Bronchus fibroblast of lung (primary cell): ENCODE results near the gene ASPHD2.

DNA sequence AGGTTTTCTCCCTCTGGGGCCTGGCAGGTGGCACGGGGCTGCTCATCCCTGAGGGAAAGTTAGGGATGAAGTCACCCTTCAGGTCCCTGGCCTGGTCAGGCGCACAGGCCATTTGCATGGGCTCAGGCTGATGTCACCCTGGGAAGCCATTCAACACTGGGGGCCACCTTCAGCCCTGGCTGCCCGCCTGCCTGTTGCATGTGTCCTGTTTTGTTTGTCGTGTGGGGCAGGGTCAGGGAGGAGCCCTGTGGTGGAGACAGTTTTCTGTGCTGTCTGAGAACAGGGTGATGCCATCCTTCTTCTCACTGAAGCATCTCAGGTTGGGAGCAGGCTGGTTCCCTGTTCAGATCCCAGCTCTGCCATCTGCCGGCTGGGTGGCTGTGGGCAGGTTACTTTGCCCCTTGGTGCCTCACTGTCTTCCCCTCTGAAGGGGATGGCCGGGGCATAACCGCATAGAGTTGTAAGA, 68.2 kb upstream of the CRYBB3 start:
- RAMPAGE, long total RNA: no peak

DNA sequence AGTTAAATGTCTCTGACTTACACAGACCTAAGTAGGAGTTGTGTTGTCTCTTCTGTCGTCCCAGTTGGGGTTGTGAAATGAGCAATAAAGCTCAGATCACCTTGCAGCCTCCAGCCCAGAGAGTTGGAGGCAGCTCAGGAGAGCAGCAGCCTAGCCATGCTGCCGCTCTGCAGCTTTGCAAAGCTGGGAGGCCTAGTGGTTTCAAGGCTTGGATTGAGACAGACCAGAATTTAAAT, 65.2 kb upstream of the CRYBB3 start:
- RAMPAGE, long total RNA: no peak

GRCh38 chr22:25161451-25161744, 38.3 kb upstream of the CRYBB3 start:
- RAMPAGE, long total RNA: no peak

DNA sequence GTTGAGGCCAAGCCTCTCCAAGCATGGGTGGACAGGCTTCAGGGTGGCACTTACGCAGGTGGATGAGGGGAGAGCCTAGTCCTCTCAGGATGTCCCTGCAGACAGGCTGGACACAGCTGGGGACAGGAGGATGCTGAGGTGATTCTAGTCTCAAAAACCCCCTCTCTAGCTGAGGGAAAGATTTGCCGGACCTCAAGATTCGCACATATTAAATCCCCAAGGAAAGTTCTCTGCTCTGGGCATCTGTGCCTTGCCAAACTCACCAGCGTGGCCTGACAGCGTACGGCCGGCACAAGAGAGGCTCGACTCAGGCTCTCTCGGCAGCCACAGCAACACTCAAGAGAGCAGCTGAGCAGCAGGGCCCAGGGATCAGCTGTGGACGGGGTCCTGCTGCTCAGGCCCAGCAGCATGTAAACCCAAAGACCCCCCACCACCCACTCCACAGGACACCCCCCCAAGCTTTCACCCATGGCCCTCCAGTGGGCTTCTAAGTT, 141.8 kb downstream of the CRYBB2 start:
- RAMPAGE, long total RNA: no peak

DNA sequence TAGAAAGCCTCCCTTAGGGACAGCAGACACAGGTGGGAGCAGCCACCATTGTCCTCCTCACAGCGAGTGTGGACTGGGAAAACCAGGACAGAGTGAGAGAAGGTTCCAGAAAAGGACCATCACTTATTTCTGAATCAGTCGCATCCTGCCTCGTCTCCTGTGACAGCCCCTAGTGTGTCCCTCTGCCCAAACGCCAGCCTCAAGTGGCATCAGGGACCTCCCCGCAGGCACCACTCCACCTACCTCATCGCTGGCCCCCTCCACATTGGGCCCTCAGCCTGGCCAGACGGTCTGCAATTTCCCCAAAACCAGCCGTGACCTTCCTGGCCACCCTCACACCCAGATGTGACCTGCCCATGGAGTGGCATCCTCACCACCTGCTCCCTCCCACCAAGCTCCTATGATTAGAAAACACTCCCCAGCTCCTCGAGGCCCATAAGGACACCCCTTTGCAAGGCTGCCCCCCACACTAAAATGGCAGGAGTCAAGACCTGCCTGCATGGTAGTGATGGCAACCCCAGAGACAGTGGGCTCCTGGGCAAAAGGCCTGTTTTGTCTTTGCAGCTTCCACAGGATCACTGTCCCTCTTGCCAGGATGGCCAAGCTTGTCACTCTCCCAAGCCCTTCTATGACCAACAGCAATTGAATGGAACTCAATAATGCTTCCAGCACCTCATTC, 154.9 kb downstream of the CRYBB2 start:
- RAMPAGE, long total RNA: no peak

DNA sequence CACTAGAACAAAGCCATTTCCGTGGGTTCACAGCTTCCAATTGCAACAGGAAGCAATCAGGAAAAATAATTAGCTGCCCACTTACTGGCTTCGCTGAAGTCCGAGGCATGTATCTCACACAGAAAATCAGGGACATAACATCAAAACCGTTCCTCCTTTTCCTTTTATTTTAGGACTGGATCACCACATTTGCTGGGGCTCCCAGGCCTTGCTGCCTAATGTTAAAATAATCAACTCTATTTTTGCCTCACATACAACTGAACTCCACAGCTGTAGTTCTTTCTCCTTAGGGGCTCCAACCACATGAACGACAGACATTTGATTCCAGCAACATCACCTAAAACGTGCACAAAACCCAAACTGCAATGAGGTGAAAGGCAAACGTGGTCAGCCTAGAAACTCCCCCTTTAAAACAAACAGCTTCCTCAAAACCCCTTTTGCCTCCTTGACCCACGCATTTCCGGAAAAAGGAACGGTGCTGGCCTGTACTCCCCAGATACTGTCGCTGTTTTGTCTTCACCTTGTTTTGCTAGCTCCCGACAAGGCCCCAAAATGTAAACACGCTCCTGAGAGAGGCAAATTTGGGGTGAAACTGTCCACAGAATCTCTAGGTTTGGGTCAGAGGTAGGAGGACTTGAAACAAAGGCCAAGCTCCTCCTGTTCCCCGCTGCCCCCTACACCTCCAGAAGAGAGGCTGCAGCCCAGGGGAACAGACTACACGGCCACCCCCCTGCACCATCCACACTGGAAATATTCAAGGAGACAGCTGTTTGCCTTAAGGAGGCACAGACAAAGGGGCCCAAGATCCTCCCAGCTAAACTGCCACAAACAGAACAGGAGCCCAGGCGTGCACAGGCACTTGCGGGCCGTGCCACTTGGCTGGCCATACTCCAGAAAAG, 160.8 kb upstream of the GRK3 start:
- RAMPAGE, long total RNA: no peak

DNA sequence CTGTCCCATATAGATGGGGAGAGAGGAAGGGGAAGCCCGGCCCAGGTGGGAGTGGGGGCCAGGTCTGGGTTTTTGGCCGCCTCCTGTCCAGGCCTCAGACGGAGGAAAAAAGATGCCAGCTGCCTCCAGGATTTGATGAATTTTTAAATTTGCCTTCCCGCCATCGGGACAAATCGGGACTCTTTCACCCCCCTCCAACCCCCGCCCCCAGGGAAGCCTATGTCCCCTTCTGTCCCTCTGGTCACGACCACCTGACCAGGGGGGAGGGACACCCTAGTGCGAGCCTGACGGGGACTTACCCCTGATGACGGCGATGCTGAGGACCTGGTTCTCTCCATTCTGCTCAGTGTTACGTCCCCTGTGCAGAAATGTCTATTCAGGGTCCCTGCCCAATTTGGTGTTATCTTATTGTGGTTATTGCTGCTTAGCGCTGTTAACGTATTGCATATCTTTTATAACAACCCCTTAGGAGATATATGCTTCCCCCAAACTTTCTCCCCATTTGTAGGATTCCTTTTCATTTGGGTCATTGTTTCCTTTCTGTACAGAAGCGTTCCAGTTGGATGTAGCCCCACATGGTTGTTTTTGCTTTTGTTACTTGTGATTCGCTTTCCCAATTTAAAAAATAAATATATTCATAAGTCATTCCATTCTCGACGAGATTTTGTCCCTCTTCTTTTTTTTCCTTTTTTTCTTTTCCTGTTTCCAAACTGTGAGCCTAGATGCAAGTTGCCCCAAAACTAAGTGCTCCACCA, 115.8 kb upstream of the GRK3 start:
- RAMPAGE, long total RNA: no peak

GRCh38 chr22:25493182-25493771, 71.2 kb upstream of the GRK3 start:
- RAMPAGE, long total RNA: no peak

DNA sequence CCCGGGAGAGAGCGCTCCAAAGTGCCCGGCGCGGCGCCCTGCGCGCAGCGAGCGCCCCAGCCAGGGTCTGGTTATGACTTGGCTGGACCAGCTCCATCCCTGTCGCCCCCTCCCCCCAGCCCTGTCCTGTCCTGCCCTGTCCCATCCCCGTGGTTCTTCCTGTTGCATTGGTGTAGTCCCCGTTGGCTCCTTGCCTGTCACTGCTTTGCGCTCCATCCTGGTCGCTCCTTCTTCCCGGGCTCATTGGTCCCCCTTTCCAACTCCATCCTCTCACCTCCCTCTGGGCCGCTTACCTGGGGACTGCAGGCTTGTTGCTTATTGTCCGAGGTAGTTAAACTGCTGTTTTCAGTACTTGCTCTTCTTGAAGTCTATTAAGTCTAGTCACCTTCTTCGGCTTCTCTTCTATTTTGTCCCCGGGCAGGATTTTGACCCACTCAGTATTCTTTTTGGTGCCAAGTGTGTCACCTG, 907 bp downstream of the GRK3 start:
- RAMPAGE, long total RNA: no peak

DNA sequence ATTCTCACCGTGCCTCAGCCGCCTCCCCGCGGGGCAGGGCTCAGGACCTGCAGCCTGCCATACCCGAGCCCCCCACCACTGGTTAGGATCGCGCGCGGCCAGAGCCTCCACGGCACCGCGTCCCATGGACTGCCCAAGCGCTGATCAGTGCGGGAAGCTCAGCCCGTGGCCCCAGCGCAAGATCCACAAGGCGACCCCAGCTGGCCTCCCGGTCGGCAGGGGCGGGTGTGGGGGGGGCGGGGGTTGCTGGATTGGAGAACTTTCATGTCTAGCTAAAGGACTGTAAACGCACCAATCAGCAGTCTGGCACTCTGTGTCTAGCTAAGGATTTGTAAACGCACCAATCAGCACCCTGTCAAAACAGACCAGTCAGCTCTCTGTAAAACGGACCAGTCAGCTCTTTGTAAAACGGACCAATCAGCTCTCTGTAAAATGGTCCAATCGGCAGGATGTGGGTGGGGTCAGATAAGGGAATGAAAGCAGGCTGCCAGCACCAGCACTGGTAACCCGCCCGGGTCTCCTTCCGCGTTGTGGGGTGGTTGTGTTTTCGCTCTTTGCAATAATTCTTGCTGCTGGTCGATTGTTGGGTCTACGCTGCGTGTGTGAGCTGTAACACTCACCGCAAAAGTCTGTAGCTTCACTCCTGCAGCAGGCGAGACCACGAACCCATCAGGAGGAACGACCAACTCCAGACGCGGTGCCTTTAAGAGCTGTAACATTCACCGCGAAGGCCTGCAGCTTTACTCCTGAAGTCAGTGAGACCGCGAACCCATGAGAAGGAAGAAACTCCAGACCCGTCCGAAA, 11.2 kb downstream of the MYO18B start:
- RAMPAGE, long total RNA: no peak

DNA sequence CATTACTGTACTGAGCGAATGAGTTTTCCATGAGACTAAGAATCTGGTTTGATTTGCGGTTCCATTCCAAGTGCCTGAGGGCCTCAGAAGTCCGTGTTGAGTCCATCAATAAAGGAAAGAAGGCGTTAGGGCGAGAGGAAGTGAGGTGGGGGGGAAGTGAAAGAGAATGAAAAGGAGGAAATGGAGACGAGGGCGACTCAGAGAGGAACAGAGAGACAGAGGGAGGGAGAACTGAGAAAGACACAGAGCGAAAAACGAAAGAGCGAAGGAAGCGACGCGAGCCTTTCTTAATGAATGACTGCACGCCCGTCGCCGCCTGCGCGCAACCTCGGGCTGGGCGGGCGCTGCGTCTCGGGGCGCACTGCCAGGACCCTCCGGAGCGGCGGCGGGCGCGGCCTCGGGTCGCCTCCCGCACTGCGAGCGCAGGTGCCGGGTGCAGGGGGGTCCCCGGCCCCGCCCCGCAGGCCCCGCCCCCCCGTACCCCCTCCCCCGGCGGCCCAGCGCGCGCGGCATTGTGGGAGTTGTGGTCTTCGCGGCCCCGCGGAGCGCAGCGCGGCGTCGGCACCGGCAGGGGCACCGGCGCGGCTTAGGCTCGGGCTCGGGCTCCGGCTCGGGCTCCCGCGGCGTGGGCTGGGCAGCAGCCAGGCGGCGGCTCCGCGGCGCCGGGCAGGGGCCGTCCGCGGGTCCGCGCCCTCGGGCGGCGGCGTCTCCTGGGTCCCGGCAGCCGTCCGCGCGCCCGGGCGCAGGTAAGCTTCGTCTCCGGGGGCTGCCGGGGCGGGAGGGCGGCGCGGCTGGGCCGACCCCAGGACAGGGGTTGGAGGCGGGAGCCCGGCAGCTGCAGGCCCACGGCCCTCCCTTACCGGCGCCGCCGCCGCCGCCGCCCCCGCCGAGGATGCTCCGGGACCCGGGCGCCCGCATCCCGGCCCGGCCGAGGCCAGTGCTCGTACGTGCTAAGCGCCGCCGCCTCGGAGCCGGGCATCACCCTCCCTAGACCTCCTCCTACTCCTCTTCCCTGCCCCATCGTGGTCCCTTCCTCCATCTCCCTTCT, at the start of gene ASPHD2:
ASPHD2 (plus strand) TSS at position 520 of the 1,048 bp plus-strand sequence.
- RAMPAGE, long total RNA: no peak

DNA sequence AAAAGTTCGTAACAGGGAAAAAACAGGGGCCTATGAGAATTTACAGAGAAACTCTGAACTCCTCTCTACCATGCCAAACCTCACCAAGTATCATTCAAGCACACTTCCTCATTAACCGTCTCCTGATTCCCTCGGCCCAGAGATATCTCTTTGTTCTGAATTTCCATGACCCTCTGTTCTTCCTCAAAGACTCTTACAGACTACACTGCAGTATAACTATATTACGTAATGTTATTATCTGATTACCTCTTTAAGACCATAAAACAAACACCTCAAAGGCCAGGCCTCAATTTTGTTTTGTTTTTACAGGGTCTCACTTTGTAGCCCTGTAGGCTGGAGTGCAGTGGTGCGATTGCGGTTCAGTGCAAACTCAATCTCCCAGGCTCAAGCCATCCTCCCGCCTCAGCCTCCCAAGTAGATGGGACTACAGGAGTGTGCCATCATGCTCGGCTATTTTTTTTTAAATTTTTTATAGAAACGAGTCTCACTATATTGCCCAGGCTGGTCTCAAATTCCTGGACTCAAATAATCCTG, 3.6 kb downstream of the HPS4 start:
- RAMPAGE, long total RNA: no peak

GRCh38 chr22:26528338-26528879, 16.1 kb upstream of the TFIP11 start:
- RAMPAGE, long total RNA: no peak

- RAMPAGE, long total RNA: no peak
These were observed 23.9 kb upstream of the TFIP11 start for GRCh38 chr22:26536012-26536775.

- RAMPAGE, long total RNA: no peak
These were observed 37.0 kb downstream of the TPST2 start for GRCh38 chr22:26552895-26553411.

DNA sequence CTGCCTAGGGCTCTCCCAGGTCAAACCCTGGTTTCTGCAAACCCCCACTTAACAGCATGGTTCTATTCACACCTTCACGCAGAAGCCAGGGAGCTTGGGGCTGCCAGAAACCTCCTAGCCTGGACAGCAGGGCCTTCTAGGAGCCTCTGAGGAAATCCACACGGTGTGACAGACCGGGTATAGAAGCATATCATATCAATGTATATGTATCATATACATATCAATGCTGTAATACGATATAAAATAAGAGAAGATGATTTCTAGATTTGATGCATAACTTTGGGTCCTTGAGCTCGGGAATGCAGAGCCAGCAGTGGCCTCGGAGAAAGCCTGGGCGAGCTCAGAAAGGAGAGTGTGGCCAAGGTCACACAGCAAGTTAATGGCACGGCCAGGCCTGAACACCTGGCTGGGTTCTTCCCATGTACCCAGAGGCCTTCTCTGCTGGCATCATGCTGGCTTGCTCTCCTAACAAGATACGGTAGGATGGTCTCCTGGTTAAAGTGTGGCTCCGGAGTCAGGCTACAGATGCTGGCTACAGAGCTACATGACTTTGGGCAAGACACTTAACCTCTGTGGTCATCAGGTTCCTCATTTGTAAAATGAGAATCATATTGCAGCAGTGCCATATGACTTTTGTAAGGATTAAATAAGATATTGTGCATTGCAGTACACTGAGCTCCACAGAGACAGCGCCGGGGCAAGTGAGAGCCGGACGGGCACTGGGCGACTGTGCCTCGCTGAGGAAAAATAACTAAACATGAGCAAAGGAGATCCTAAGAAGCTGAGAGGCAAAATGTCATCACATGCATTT, 30.0 kb downstream of the TPST2 start:
- RAMPAGE, long total RNA: no peak

GRCh38 chr22:26592637-26592978, 2.7 kb upstream of the TPST2 start:
- RAMPAGE, long total RNA: no peak

DNA sequence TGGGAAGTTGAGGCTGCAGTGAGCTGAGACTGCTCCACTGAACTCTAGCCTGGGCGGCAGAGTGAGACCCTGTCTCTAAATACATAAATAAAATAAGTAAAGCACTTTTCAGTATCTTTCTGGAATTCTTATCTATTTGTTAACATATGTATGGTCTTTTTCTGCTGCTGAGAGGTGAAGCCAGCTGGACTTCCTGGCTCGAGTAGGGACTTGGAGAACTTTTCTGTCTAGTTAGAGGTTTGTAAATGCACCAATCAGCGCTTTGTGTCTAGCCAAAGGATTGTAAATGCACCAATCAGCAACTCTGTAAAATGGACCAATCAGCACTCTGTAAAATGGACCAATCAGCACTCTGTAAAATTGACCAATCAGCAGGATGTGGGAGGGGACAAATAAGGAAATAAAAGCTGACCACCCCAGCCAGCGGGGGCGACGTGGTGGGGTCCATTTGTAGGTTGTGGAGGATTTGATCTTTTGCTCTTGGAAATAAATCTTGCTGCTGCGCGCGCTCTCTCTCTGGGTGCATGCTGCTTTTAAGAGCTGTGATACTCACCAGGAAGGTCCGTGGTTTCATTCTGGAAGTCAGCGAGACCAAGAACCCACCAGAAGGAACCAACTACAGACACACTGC, 238.5 kb downstream of the CRYBA4 start:
- RAMPAGE, long total RNA: no peak

- RAMPAGE, long total RNA: no peak
These were observed 587.4 kb downstream of the MN1 start for GRCh38 chr22:27214102-27214688.

DNA sequence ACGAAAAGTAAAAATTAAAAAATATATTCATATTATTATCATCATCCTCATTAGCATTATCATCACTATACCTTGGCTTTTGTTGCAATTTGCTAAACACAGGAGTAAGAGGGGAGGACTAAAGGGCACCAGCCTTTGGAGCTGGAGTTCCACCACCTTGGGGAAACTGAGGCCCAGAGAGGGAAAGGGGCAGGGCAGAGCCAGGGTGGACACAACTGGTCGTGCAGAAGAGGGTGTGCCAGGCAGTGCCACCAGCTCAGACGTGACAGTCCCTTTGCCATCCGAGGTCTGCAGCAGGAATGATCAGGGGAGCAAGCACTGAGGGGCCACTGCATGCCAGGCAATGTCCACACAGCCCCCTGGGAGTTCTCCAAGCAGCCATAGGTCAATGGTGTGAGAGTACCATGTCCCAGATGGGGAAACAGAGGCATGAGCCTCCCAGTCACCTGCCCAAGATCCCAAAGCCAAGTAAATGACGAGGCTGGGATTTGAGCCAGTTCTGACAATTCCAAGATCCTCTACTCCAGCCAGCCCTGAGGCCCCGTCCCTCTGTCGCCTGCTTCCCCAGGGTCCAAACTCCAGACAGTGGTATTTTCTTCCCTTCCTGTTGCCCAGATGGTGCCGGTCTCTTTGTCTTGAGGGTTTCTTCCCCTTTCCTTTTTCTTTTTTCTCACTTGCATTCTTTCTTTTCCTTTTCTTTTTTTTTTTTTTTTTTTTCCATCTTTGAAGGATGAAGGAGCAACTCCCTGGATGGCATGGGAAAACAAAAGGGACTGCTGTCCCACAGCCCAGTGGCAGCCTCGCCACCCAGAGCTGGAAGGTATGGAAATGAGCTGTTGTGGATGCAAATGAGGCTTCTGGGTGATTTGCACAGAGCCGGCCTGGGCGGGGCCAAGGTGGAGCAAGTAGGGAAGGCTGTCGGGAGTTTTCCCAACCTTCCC, 147.1 kb downstream of the MN1 start:
- RAMPAGE, long total RNA: no peak